ENCODE results near the genes FHDC1, MND1 and SFRP2.

DNA sequence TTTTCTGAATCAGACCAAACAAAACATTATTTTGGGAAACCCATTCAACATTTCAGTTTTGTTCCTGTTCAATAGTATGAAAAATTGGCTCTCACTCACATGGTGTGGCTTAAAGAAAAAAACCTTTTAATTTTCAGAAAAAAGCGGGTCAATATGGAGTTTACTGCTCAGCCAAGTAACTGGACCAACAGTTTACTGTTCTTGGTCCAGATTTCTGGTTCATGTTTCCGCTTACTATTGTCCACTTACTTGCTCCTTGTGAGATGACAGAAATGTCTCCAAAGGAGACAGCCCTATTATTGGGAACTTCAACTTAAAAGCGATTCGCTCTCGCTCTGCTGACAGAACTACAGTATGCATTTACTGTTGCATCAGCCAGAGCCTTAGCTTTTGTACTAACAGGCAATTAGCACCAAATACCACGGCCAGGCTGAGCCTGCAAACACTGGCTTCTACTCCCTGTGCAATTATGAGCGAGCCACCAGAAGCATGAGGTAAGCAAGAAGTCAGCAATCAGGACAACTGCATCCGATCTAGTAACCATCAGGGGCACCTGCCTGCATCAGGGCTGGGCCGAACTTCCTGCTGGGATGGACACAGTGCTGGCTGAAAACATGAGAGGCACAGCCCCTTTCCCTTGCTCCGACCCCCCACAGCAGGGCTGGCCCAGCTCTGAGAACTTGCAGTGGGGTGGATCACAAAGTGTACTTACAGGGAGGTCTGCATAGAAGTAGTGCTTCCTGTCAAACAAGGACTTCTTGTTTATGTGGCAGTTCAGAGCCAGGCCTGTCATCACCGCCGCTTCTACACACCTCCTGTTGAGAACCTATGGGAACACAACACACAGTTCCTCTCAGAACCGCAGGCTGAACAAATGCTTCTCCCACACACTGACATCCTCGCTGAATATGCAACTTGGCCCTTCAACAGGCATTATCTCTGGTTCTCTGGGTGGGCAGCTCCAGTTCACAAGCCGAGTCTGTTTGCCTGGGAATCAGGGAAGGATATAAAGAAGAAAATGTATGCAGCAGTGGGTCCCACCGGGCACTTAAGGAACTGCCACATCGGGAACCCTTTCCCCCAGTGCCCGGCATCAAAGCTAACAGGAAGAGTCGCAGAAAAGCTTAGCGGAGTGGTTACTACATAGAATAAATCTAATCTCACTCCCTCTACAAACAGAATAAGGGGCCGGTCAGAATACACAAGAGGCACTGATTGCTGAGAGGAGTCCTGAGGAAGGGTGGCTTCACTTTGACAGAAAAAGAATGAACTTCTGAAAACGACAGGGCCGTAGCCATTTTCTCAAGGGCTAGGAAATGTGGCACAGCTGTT, 41.6 kb downstream of the GATB start:
- PRO-cap = no peak

GRCh38 chr4:152100269-152101384, 339.8 kb upstream of the GATB start:
- PRO-cap = no peak

- PRO-cap = no peak
These were observed 123.5 kb downstream of the FBXW7 start for GRCh38 chr4:152412348-152412774.

DNA sequence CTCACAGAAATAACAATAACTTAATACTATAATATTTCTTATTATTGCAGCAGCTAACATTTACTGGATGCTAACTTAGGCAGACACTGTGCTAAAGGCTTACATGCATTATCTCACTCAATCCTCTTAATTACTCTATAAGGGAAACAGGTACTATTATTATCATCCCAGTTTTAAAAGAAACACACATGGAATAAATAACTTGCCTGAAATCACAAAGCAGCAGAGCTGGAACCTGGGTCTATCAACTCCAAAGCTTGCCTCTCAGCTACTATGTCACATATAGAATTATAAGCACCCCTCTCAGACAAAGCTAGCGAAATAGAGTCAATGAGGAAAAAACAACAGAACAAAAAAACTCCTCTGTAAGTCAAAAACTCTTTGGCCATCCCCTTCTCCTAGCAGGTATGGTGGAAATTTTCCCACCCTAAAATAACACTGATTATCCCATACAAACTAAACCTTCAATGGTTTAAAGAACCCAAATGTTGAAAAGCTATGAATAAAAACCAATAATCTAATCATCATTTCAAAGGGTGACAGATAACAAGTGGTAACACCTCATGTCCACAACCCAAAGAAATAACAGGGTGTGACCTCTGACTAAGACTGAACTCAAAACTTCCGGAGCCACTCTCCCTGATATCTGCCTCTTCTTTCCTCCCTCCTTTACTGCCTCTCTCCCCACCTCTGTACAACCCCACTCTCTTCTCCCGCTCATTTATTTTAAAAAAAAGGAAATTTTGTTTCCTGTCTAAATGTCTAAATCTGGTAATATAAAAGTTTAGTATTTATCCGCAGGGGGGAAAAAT, 11.7 kb downstream of the FBXW7 start:
- PRO-cap = no peak

GRCh38 chr4:152779264-152779371, 412 bp downstream of the TIGD4 start:
- PRO-cap = bidirectional peak, plus-strand start at chr4:152779483, minus-strand start at chr4:152779349

DNA sequence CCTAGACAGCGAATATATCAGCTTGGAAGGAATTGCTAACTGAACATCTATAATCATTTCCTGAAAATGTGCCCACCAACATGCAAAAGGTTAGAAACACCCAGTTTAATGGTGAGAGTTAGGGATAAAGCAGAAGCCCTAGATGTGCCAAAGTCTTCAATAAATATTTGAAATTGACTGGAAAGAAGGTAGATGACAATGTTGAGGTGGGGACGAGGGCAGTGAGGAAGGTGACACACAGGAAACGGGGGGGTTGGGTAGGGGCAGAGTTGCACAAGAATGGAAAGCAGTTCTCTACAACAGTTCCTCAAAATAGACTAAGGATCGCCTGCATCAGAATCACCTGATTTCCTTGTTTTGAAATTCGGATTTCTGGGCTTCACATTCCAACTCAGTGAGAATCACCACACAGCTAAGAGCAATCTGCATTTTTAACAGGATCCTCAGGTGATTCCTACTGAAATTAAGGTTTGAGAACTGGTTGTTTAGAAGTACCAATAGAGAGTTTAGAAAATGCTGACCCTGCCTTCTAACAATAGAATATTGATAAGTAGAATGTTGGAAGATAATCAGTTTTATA, 70.6 kb downstream of the ARFIP1 start:
- PRO-cap = no peak

GRCh38 chr4:152889814-152890394, 46.2 kb upstream of the FHDC1 start:
- PRO-cap = no peak

DNA sequence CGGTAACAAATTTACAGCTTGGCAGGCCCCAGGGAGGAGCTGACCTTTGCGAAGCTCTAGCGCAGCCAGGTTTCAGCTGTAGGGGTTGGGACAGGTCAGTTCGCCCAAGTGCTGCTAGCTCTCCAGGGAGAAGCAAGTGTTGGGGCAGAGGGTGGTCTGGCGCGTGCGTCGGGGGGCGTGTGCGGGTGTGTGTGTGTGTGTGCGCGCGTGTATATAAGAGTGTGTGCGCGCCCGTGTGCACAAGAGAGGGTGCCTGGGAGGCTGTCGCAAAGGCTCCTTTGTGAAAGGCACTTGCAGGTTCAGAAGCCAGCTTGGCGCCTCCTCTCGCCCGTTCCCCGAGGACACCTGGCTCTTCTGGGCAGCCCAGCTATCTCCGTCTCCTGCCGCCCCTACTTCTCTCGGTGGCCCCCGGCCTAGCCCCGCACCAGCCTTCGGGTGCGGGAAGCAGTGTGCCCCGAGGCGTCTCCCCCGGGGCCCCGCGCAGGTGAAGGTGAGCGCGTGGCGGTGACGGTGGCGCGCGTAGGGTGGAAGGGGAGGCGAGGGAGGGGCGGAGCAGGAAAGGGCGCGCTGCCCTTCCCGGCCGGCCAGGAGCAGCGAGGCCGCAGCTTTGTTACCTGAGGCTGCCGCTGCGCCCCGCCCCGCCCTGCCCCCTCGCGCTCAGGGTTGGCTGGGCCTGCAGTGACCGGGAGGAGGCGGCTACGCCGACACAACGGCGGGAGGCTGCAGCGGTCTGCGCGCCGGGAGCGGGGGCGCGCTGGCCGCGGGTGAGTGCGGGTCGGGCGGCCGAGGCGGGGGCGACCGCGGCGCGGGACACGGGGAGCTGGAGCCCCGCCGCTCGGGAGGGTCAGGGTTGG, at the start of gene FHDC1:
FHDC1 (plus strand) TSS at position 678 of the 854 bp plus-strand sequence.
- PRO-cap = bidirectional peak, plus-strand start at position 242 of the sequence, minus-strand start at position 95 of the sequence; bidirectional peak, plus-strand start at position 707 of the sequence, minus-strand start at position 492 of the sequence

GRCh38 chr4:152937082-152937951, 1.2 kb downstream of the FHDC1 start:
- PRO-cap = bidirectional peak, plus-strand start at chr4:152937179, minus-strand start at chr4:152937010; bidirectional peak, plus-strand start at chr4:152937573, minus-strand start at chr4:152937387

GRCh38 chr4:152972878-152973533, 36.9 kb downstream of the FHDC1 start:
- PRO-cap = no peak

- PRO-cap = unidirectional peak, minus-strand start at chr4:153127939; unidirectional peak, minus-strand start at chr4:153128054
These were observed 76.3 kb upstream of the TRIM2 start for GRCh38 chr4:153127791-153128435.

GRCh38 chr4:153154035-153154523, 50.2 kb upstream of the TRIM2 start:
- PRO-cap = no peak

DNA sequence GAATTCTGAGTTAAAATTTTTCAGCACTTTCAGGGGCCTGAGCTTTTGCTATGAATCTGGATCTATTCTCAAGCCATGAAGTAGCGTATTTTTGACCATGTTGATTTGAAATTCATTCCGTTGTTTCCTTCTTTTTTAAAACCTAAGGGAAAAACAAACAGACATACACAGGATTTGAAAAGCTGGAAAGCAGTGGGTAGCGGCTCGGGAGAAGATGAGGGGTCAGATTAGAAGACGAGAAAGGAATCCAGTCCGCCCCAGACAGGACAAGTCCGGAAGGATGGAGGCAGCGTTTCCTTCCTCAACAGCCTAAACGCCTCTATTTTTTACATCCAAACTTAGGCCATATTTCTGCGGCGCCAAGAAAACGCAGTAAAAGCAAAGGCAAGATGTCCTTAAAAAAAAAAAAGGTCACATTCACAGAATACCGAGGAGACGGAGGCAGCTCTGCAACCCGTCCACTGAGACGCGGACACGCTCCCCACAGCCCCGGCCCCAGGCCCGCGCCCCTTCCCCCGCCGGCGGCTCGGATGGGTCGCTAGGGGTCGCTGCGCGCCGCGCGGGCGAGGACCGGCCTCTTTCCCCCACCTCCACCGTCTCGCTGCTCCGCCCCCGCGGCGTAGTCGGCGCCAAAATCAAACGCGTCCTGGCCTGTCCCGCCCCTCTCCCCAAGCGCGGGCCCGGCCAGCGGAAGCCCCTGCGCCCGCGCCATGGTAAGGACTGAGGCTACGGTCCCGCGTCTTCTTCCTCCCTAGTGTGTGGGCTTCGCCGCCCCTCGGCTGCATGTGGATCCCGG, at the start of gene MND1:
MND1 (plus strand) TSS at position 661 of the 796 bp plus-strand sequence.
- PRO-cap = bidirectional peak, plus-strand start at position 671 of the sequence, minus-strand start at position 722 of the sequence

- PRO-cap = no peak
These were observed 2.5 kb downstream of the MND1 start for GRCh38 chr4:153346873-153347435.

DNA sequence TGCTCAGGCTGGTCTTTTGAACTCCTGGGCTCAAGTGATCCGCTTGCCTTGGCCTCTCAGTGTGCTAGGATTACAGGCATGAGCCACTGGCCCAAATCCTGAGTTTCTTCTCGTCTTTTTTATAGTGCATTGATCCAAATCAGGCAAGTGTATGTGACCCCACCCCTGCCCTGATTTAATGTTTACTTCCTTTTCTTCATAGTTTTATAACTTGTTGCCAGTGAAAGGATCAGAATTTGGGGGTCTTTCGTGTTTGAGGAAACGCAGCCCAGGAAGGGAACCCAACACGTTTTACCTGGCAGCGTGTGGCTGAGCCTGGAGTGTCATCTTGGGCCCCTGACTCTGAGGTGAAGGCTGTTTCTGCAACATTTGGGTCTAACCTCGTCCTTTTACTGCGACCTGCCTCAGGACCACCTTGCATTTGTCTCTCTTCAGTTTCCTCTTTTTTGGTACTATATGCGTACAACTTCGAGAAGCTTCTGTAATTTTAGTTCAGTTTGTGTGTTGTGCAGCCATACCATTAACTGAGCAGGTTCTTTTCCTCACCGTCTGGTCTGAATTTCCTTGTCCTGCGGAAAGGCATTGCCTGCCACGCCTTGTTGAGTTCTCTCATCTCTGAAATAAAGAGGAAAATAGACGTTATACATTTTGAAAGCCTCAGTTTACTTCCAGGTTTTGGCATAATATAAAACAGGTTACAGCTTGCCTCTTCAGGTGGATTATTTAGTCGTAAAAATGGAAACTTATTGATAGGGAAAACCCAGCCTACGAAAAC, 61.5 kb downstream of the TMEM131L start:
- PRO-cap = no peak

GRCh38 chr4:153564441-153565400, 98.6 kb downstream of the TMEM131L start:
- PRO-cap = no peak

DNA sequence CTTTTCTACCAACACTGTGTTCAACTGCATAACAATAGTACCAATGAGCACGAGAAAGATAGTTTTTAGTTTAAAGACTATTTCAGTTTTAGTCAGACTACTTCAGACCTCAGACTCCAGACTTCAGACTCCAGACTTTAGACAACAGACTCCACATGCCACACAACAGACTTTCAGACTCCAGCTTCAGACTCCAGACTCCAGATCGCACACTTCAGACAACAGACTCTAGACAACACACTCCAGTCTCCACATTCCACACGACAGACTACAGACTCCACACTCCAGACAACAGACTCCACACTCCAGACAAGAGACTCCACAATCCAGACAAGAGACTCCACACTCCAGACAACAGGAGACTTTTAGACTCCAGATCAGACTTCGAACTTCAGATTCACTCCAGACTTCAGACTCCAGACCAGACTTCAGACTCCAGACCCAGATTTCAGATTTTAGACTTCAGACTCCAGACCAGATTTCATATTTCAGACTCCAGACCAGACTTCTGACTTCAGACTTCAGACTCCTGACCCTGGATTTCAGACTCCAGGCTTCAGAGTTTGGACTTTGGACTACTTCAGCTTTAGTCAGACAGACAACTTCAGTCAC, 29.1 kb upstream of the TLR2 start:
- PRO-cap = no peak

DNA sequence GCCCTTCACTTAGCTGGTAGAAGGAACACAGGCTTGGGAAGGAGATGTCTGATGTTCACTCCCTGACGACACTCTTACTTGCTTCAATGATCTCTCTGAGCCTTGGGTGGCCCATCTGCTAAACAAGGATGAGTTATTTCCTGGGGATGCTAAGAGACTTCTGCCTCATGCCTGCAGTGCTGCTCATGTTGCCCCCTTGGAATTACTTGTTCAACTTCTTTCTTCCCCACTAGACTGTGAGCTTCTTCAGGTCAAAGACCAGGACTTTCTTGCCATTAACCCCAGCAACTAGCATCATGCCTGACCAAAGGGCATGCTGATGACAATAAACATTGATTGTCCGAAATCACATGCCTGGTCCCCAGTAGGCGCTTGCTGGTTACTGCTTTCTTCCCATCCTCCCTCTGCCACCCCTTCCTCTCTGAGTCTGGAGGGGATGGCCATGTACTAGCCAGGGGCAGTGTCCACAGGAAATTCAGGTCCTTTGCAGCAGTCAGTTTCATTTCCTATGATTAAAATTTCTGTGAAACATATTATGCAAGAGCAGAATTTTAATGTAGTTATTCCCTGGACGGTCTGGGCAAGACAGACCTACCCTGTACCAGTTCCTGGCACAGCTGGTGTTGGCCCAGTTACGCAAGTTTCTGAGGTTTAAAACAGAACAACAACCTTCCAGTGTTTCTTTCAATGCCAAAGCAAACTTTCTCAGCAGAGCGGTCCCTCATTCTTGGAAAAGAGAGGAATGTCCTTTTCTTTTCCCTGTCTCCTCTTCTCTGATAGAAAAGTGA, 28.3 kb upstream of the TLR2 start:
- PRO-cap = no peak

DNA sequence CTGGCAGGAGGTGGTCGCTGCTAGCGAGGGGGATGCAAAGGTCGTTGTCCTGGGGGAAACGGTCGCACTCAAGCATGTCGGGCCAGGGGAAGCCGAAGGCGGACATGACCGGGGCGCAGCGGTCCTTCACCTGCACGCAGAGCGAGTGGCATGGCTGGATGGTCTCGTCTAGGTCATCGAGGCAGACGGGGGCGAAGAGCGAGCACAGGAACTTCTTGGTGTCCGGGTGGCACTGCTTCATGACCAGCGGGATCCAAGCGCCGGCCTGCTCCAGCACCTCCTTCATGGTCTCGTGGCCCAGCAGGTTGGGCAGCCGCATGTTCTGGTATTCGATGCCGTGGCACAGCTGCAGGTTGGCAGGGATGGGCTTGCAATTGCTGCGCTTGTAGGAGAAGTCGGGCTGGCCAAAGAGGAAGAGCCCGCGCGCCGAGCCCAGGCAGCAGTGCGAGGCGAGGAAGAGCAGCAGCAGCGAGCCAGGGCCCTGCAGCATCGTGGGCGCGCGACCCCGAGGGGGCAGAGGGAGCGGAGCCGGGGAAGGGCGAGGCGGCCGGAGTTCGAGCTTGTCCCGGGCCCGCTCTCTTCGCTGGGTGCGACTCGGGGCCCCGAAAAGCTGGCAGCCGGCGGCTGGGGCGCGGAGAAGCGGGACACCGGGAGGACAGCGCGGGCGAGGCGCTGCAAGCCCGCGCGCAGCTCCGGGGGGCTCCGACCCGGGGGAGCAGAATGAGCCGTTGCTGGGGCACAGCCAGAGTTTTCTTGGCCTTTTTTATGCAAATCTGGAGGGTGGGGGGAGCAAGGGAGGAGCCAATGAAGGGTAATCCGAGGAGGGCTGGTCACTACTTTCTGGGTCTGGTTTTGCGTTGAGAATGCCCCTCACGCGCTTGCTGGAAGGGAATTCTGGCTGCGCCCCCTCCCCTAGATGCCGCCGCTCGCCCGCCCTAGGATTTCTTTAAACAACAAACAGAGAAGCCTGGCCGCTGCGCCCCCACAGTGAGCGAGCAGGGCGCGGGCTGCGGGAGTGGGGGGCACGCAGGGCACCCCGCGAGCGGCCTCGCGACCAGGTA, at the start of gene SFRP2:
SFRP2 (minus strand) TSS at position 738 of the 1,061 bp plus-strand sequence.
- PRO-cap = no peak

- PRO-cap = no peak
These were observed 930 bp upstream of the SFRP2 start for GRCh38 chr4:153789663-153790362.